ENCODE measurements around a stretch of chr1.

- PRO-cap, 7 experiments, result peak in 1 of 7 experiments; most common plus-strand start chr1:228471238 (in 1)
- RAMPAGE, long total RNA, 2 experiments, result no peak in any of the 2 experiments
These were observed 13.3 kb downstream of the H2BC26 start for GRCh38 chr1:228471161-228471618.

GRCh38 chr1:228472620-228473140, 14.5 kb upstream of the RNF187 start:
- PRO-cap, 7 experiments, result no peak in any of the 7 experiments
- RAMPAGE, long total RNA, 2 experiments, result no peak in any of the 2 experiments

GRCh38 chr1:228635239-228635905, 99.9 kb upstream of the RHOU start:
- PRO-cap, 7 experiments, result peak in 7 of 7 experiments; most common plus-strand start chr1:228635351 (in 2); most common minus-strand start chr1:228635377 (in 3)
- RAMPAGE, long total RNA, 2 experiments, result no peak in any of the 2 experiments

DNA sequence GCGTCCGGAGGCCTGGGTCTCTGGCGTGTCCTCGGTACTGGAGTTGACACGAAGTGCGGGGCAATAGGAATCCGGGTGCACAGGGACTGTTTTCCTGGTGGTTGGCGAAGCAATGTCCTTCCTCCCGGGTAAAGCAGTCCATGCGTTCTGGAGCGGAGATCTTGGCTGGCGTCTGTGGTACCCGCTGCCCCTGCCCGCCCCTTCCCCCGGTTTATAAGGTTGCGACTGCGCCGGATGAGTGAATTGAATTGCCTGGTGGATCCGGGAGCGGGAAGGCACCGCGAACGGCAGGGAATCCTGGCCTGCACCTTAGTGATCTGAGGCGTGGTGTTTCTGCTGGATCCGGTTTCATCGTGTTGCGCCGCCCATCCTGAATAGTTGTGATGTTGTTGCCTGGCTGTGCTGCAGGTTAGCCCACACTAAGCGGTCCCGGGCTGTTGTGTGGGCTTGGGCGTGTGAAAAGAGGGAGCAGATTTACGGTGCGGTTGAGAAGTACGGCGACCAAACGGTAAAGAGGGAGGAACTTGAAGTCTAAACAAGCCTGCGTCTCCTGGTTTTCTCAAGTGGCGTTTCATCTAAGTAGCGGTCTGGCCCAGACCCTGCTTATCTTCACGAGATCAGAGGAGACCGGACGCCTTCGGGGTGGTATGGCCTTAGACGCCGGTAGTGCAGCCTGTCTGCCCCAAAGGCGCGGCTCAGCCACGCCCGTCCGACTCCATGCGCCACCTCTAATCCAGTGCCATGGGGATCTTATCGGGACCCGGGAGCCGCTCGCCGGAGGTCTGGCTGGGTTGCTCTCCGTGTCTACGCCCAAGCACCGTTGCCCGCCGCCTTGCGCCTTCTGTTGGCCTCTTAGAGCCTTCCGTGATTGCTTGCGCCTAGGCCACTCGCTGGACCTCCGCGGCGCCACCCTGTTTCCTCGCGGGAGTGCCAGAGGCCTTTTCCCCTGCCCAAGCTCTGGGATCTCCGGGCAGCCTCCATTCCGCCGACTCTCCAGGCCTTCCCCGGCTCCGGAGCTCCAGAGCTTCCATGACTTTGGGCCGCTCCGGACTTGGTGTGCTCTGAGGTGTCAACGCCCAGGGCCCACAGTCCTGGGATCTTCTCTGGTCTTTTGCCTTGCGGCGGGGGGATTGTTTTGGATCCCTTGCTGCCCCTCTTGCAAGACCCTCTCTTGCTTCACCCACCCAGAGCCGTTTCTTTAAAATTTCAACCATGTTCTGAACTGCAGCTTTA, 87.5 kb upstream of the RHOU start:
- PRO-cap, 7 experiments, result peak in 7 of 7 experiments; most common plus-strand start position 753 of the sequence (in 5); most common minus-strand start position 319 of the sequence (in 6)
- RAMPAGE, long total RNA, 2 experiments, result no peak in any of the 2 experiments

GRCh38 chr1:228900032-228900695, 164.9 kb downstream of the RHOU start:
- PRO-cap, 7 experiments, result peak in 5 of 7 experiments; most common plus-strand start chr1:228900333 (in 2); most common minus-strand start chr1:228900227 (in 2)
- RAMPAGE, long total RNA, 2 experiments, result no peak in any of the 2 experiments

GRCh38 chr1:229148004-229148764, 122.7 kb upstream of the RAB4A start:
- PRO-cap, 7 experiments, result peak in 2 of 7 experiments; most common plus-strand start chr1:229148074 (in 2)
- RAMPAGE, long total RNA, 2 experiments, result no peak in any of the 2 experiments

GRCh38 chr1:229183661-229184659, 87.0 kb upstream of the RAB4A start:
- PRO-cap, 7 experiments, result no peak in any of the 7 experiments
- RAMPAGE, long total RNA, 2 experiments, result no peak in any of the 2 experiments

GRCh38 chr1:229199360-229199717, 71.6 kb upstream of the RAB4A start:
- PRO-cap, 7 experiments, result no peak in any of the 7 experiments
- RAMPAGE, long total RNA, 2 experiments, result no peak in any of the 2 experiments

DNA sequence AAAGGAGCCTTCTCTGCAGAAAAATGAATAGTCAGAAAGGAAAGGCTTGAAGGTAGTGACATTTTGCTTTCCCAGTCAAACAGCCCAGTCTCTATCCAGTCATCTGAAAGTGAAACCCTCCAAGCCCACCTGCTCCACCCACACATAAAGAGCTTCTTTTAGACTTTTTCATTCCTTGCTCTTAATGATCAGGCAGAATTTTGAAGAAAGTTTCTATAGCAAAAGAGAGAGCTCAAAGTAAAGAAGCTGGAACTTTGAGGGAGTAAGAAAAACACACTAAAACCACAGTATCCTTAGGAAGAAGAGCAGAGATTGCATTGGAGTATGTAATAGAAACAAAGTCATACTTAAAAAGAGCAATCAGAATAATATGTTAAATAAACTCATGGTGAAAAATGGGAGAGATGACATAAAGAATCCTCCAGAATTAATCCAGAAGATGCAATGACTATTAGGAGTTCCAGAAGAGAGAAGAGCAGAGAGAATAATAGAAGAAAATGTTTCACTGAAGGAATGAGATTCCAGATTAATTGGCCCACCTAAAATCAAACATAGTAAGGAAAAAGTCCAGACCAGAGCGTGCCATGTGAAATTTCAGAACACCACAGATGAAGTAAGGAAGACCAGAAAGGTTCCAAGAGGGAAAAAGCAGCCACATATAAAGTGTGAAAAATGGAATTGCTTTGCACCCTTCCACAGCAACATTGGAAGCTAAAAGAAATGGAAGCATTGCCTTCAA, 19.7 kb downstream of the RAB4A start:
- PRO-cap, 7 experiments, result no peak in any of the 7 experiments
- RAMPAGE, long total RNA, 2 experiments, result no peak in any of the 2 experiments

- PRO-cap, 7 experiments, result no peak in any of the 7 experiments
- RAMPAGE, long total RNA, 2 experiments, result no peak in any of the 2 experiments
These were observed 21.8 kb downstream of the ACTA1 start for GRCh38 chr1:229412043-229412500.

DNA sequence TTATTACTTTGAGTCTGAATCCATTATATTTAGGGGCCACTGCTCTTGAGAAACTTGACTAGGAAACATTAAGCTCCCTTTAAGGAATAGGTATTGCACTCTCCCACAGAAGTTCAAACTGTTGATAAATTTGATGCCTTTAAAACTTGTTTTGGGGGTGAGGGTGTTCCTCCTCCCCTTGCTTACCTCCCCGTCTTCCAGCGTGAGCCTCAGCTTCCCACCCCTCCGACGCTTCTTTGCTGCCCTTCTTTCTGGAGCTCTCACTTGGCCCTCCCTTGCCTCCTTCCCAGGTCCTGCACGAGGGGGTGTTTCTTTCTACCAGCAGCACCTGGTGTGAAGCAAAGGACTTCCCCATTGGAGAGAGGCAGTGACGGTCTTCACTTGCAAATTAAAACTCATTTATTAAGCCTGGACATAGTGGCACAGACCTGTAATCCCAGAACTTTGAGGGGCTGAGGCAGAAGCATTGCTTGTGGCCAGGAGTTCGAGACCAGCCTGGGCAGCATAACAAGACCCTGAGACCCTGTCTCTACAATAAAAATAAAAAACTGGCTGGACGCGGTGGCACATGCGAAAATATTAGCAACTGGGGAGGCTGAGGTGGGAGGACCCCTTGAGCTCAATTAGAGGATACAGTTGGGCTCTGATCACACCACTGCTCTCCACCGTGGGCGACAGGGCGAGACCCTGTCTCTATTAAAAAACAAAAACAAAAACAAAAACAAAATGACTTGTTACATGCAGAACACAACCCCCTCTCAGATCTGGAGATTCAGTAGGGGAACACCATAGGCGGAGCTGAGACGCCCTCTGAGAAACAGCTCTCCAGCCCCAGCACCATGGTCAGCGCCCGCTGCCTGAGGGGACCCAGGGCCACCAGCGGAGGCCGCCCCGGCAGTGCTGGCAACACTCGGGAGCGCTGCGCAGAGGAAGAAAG, 3.5 kb downstream of the ACTA1 start:
- PRO-cap, 7 experiments, result no peak in any of the 7 experiments
- RAMPAGE, long total RNA, 2 experiments, result no peak in any of the 2 experiments

- PRO-cap, 7 experiments, result no peak in any of the 7 experiments
- RAMPAGE, long total RNA, 2 experiments, result no peak in any of the 2 experiments
These were observed 2.2 kb downstream of the ACTA1 start for GRCh38 chr1:229431217-229432512.

DNA sequence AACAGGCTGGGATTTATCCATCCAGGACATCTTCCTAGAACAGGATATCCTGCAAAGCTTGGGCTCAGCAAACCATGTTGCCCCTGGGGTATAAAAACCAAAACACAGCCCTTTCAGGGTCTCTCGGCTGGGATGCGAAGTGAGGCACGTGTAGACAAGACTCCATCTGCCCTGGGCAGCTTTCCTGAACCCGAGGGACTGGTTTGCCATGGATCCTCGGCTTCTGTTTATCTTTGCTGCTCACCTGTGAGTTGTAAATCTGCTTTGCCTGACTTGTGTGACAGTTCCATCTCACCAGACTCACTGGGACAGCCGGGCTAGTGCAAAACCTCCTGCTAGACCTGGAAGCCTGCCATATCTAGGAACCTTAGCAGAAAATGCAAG, 218.5 kb downstream of the URB2 start:
- PRO-cap, 7 experiments, result no peak in any of the 7 experiments
- RAMPAGE, long total RNA, 2 experiments, result no peak in any of the 2 experiments

GRCh38 chr1:229905108-229905705, 161.8 kb upstream of the GALNT2 start:
- PRO-cap, 7 experiments, result no peak in any of the 7 experiments
- RAMPAGE, long total RNA, 2 experiments, result no peak in any of the 2 experiments

GRCh38 chr1:230112066-230112768, 45.2 kb downstream of the GALNT2 start:
- PRO-cap, 7 experiments, result no peak in any of the 7 experiments
- RAMPAGE, long total RNA, 2 experiments, result no peak in any of the 2 experiments

DNA sequence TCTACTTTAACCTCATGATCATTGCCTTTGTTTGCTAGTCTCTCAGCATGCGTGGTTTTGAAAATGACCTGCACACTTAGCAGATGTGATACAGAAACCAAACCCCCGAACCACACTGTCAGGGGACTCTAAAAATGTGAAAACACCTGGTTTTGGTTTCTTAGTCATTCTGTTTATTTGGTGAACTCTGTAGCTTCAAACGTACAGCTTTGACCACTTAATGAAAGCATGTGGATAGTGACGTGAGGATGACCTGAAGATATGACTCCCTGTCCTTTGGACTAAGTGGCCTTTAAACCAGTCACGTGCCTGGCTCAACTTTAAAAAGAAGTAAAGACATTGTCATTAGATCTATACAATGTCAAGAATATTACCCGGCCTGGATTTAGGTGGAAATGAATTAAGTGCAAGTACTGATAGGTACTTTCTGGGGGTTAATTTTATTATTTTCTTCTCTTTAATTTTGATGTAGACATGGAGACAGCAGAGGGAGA, 56.8 kb downstream of the GALNT2 start:
- PRO-cap, 7 experiments, result no peak in any of the 7 experiments
- RAMPAGE, long total RNA, 2 experiments, result no peak in any of the 2 experiments

GRCh38 chr1:230144024-230144502, 77.0 kb downstream of the GALNT2 start:
- PRO-cap, 7 experiments, result no peak in any of the 7 experiments
- RAMPAGE, long total RNA, 2 experiments, result no peak in any of the 2 experiments

DNA sequence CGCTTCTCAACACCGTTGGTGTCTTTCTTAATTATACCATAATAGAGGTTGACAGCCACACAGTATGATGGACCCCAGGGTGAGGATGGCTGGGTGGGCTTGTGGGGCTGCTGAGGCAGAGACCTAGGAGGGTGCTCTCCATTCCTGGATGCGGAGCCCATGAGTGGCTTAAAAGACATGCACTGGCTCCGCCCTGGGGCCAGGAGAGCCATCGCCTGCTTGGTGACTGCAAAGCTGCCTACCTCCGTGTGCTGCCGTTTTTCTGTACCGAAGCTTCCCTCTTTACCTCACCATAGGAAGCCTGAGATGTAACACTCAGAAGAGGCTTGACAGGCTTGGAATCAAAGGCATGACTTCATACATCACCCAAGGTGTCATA, 82.9 kb downstream of the GALNT2 start:
- PRO-cap, 7 experiments, result no peak in any of the 7 experiments
- RAMPAGE, long total RNA, 2 experiments, result no peak in any of the 2 experiments

DNA sequence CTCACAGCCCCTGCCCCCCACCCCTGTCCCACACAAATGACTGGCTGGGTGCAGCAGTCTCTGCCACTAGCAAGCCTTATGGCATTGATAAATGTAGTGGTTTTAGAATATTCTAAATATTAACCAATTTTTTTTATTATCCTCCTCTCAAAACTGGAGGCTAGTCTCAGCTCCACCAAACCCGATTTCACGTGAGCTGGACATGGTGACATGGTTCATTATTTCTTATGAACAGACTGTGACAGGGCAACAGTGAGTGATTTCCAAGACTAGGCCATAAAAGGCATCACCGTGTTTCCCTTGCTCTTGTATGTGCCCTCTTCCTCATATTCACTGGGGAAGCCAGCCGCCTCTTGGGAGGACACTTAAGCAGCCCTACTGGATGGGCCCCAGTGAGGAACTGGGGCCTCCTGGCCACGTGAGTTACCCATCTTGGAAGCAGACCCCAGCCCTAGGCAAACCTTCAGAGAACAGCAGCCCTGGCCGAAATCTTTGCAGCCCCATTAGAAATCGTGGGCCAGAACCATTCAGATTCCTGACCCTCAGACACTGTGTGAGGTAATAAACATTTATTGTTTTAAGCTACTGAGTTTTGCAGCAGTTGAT, 105.0 kb downstream of the GALNT2 start:
- PRO-cap, 7 experiments, result no peak in any of the 7 experiments
- RAMPAGE, long total RNA, 2 experiments, result no peak in any of the 2 experiments

GRCh38 chr1:230190773-230191556, 123.9 kb downstream of the GALNT2 start:
- PRO-cap, 7 experiments, result peak in 2 of 7 experiments; most common plus-strand start chr1:230191237 (in 1); most common minus-strand start chr1:230191121 (in 1)
- RAMPAGE, long total RNA, 2 experiments, result no peak in any of the 2 experiments

Data from ovary (tissue), 7 donors.